Osteocyte (in vitro differentiated cells): ENCODE results near the gene ARPC1B.

DNA sequence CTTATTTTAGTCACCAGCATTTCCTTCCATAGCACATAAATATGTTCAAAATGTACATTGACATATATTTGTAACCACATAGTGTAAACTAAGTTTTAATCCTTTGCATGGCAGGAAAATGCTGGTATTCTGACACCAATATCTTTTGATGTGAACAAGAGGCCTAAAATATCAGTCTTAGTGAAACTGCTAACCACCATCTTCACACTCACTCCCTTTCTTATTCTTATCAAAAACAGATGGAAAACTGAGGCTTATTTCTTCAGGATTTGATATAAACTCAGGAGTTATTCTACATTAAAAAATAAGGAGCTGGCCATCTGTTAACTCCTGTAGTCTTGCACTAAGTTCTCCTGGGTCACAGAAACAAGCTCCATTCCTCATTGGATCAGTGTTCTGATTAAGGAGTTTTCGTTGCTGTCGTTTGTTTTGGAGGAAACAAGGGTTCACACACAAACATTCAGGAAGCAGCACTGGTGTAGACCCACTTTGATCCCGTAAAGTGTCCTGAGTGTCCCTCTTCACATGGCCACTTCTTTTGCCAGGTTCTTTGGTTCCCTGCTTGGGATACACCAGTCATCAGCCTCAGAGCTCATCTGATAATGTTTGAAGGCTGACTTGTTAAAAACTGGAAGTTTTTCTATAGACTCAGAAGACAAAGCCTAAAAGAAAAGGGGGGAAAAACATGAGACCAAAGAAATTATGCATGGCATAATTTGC is 11.0 kb downstream of the PDK4 start:
- PRO-cap, result no peak

DNA sequence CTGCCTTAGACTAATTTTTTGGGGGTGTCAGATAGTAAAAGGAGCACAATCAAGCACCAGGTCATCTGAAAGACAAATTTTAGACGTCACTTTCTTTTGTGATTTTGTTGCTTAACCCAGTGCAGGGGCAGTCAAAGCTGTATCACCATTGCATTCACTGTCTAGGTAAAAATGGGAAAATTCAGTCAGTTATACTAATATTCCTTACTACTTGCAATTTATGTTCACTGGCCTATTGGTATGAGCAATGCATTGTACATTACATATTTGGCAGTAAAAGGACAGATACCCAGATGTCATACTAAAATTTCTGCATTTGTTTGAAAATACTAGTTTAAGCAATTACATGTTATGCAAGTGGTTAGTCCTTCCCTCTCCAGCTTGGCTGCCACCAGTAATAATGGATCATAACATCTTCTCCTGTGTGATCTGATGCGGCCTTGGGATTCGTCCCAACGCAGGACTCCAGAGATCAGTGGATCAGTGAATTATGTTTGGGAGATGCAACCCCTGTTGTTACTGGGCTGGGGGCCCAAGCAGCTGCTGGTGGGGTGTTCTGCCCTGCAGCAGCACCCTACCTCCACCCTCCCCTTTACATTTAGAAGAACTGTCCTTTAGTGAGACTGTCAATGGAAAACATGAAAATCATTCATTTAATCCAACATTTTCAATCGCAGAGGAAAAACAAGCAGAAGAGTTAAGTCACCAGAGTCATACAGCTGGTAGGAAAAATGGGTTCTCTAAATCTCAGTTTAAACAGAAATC is 11.2 kb upstream of the PDK4 start:
- PRO-cap, result no peak

DNA sequence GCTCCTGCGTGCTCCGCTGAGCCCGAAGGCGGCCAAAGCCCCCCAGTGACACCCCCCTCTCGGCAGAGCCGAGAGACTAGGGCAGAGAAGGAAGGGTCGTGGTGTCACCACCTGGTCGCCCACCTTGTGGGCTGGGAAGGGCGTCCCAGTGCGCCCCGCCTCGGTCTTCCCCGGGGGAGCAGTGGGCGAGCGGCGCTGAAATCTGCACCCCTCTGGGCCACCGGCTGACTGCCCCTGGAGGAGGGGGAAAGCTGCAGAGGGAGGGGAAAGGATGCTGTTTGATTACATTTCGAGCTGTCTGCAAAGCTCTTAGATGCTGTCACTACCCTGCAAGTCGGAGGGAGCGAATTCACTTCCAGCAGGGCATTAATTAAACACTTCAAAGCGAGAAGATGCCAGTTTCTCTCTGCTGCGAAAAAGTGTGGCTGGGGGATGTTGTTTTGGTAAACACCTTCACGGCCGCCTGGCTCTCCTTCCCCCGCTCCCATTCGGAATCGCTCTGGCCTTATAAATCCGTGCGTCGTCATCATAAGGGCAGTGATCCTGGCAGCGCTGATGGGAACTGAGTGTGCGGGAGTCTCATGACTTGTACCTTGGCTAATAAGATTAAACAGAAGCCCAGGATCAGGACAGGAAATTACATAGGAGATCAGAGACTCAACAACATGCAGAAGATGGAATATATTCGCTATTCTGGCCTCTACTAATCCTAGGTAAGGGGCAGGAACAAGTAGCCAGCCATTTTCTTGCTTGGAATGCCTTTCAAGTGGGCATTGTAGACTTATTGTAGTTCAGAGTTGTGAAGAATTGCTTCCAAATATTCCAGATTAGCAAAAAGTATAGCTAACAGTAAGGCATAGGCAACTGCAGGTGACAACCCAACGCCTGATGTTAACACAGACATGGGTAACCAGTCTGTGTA is 833 bp downstream of the DYNC1I1 start:
- PRO-cap, result unidirectional peak, minus-strand start at position 483 of the sequence; unidirectional peak, minus-strand start at position 501 of the sequence

DNA sequence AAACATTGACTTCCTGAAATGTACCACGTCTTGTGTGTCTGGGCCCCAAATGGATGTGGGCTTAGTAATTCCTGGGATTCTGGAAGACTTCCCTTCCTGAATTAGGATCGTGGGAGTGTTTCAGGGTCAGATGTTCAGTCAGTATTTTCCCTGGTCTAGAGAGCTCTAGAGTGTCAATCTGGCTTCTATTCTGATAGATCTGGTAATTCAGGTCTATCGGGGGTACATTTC is 11.6 kb downstream of the DYNC1I1 start:
- PRO-cap, result no peak

GRCh38 chr7:96179347-96179893 is 142.5 kb downstream of the SLC25A13 start:
- PRO-cap, result no peak

DNA sequence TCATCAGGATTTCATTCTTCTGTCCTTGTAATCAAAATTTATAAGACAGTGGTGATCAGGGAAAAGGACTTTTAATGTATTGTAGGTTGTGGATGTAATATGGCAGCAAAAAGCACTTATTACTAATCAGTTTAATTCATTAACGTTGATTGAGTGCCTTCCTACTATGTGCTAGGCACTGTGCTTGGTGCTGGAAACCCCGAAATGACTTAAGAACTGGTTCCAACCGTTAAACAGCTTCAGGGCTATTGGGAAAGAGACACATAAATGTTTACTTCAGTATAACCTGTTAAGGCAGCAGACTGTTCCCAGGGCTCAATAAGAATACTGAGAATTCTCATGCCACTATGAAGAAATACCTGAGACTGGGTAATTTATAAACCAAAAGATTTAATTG is 915 bp upstream of the SLC25A13 start:
- PRO-cap, result no peak

GRCh38 chr7:97232672-97233002 is 115.1 kb downstream of the SDHAF3 start:
- PRO-cap, result unidirectional peak, minus-strand start at chr7:97232875

- PRO-cap, result no peak
Measured at GRCh38 chr7:98203106-98203815, 8.0 kb upstream of the BHLHA15 start.

DNA sequence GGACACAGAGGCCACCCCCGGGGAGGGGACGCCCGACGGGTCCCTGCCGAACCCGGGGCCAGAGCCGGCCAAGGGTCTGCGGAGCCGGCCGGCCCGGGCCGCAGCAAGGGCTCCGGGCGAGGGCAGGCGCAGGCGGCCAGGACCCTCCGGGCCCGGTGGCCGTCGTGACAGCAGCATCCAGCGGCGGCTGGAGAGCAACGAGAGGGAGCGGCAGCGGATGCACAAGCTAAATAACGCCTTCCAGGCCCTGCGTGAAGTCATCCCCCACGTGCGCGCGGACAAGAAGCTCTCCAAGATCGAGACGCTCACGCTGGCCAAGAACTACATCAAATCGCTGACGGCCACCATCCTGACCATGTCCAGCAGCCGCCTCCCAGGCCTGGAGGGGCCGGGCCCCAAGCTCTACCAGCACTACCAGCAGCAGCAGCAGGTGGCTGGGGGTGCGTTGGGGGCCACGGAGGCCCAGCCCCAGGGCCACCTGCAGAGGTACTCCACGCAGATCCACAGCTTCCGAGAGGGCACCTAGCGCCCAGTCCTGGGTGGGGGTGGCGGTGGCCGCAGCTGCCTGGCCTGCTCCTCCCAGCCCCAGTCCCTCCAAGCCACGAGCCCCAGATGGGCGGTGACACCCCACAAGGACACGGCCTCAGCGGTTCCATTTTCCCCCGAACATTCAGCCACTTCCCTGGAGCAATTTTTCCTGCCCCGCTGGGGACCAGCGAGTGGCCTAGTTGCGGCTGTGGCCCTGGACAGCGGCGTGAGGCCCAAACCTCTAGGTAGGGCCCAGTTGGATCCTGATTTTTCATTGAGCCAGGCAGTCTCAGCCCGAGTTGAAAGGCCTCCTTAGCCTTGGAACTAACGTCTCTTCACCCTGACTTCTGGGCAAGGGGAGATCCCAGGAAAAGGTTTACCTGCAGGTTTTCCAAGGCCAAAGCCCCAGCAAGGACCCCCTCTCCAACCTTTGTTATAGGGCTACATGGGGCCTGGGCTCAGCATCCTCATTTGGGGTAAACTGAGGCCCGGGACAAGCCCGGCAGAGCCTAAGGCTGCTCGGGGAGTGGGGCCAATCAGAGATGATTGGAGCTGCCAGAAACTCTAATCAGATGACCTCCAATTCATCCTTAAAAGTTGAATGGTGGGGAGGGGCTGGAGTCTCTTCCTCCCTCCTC is 1.5 kb downstream of the BHLHA15 start:
- PRO-cap, result no peak

GRCh38 chr7:98215361-98216044 is 4.3 kb downstream of the BHLHA15 start:
- PRO-cap, result no peak

- PRO-cap, result no peak
Measured at GRCh38 chr7:98387764-98388185, 13.1 kb downstream of the BAIAP2L1 start.

- PRO-cap, result no peak
Measured at GRCh38 chr7:98418330-98419493, 17.8 kb upstream of the BAIAP2L1 start.

DNA sequence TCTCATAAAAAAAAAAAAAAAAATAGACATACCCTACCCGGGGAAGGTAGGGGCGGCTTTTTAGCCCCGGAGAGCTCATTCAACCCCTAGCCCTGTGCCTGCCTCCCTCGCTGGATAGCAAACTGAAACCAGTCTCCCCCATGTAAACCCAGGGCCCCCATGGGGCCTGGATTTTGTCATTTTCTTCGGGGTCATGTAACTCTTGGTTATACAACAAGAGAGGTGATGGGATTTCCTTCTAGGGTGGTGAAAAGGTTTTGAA is 18.8 kb upstream of the BAIAP2L1 start:
- PRO-cap, result no peak

DNA sequence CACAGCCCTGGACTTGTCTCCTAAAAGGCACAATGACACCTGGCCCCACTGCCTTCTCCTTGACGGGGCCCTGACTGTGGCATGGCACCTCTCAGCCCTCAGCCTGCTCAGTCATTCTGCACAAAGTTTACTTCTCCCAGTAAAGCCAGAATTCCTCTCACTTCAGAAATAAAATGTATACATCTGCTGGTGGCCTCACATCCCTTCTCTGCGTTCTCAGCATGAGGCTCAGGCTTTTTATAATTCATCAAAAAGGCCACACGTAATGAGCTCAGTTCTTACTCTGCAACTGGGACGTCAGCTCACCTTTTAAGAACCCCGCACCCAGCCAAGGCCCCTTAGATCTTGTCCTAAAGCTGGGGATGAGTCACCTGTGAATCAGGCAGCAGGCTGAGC is 47.4 kb downstream of the TMEM130 start:
- PRO-cap, result no peak

- PRO-cap, result no peak
Measured at GRCh38 chr7:98910024-98910836, 31.9 kb downstream of the TRRAP start.

- PRO-cap, result unidirectional peak, plus-strand start at chr7:98918261
Measured at GRCh38 chr7:98917986-98918498, 39.7 kb downstream of the TRRAP start.

- PRO-cap, result no peak
Measured at GRCh38 chr7:99032718-99033657, 110.9 kb downstream of the SMURF1 start.

DNA sequence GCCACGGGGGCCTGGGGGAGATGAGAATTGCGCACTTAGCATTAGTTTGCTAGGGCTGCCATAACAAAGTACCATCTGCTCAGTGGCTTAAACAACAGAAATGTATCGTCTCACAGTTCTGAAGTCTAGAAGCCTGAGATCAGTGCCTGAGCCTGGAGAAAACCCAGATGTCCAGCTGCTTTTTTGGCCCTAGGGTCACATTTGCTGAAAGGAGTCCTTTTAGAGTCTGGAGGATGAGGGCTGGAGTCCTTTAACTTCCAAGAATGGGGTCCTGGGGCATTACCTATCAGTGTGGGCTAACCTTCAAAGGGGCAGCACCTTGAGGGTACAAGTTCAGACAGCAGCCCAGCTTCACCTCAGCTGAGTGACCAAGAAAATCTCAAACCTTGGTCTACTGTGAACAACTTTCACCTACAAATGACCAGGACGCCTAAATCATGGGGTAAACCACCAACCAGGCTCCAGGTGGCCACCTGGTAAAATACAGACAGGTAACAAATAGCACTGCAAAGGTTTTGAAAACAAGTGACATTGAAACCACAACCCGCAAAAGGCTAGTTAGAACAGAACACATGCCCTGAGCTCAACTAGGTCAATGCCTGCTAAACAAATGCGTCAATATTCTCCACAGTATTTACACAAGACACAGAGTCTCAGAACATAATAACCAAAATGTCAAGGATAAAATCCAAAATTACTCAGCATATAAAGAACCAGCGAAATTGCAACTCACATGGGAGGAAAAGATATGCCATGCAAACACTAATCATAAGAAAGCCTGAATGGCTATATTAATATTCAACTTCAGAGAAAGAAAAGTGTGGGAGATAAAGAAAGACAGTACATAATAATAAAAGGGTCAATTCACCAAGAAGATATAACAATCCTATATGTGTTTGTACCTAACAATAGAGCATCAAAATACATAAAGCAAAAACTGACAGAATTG is 47.9 kb downstream of the SMURF1 start:
- PRO-cap, result no peak

GRCh38 chr7:99241632-99241976 is 33.7 kb upstream of the KPNA7 start:
- PRO-cap, result no peak

DNA sequence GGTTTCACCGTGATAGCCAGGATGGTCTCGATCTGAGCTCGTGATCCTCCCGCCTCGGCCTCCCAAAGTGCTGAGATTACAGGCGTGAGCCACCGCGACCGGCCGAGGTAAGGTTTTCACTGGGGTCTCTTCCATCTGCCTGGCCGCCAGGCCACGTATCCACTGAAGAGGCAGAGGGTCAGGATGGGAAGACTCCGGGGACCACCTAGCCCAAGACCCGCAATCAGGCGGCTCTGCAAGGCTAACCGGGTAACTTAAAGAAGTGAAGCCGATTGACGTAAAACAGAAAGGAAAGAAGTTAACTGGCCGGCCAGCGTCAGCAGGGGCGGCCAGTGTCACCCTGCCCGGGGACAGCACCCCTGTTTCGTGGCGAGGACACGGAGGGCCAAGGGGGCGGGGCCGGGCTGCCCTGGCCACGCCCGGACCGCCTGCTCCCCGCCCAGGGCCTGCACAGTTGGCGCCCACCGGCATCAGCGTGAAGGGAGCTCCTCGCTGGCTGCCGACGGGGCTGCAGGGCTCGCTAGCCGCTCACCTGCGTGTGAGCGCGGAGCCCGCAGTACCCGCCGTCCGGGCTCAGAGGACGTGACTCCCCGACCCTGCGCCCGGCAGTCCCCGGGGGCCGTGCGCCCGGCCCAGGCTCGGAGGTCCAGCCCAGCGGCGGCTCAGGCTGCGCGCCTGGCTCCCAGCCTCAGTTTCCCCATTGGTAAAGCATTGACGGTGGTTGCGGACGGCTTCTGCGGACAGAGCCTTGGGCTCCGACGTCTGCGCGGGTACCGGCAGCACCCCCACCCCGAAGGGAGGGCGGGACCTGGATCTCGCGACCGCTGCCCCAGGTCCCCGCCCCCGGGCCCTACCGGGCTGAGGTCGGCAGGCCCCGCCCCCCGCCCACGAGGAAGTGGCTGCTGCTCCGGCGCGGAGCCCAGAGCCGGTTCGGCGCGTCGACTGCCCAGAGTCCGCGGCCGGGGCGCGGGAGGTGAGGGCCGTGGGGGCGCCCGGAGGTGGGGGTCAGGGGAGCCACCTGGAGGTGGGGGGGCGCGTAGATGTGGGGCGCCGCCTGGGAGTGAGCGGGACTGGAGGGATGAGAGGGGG is at the start of gene ARPC1B:
ARPC1B (plus strand) TSS at position 922 of the 1,089 bp plus-strand sequence.
- PRO-cap, result unidirectional peak, plus-strand start at position 451 of the sequence; bidirectional peak, plus-strand start at position 922 of the sequence, minus-strand start at position 792 of the sequence